NALM6 (cell line): ENCODE measurements around a stretch of chr12.

DNA sequence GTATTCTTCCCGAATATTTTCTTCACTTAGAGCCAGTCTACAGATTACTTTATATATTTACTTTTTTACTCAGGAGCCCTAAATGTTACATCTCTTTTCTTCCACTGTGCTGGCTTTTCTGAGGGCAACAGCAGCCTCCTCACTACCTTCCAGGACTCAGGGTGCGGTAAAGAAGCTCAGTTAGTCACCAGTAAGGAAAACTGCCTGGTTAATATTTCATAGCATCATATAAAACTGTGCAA is 220.3 kb downstream of the SLC15A4 start:
- PRO-cap = no peak

DNA sequence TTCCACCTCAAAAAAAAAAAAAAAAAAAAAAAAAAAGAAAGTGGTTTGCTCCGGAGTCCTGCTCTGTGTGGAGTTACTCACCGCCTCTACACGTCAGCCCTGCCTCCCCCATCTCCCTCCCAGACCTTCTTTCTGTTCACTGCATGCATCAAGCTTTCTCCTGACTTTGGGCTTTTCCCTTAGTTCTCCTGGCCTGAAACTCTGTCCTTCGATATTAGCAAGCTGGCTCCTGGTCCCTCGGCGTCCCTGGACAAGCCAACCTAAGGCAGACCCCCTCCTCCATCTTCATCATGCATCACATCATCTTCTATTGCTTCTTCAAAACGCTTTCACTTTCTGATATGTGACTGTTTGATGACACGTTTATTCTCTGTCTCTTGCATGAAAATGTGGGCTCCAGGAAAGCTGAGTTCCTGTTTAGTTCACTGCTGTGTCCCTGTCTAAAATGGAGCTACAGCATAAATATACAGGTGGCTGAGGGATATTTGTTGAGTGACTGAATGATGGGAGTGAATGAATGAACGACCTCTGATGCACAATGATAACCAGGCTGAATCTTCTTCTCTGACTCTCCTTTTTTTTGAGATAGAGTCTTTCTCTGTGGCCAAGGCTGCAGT is 40.5 kb downstream of the SLC15A4 start:
- PRO-cap = no peak

GRCh38 chr12:128797134-128797817 is 26.5 kb downstream of the SLC15A4 start:
- PRO-cap = no peak

GRCh38 chr12:128830410-128831078 is 6.8 kb upstream of the SLC15A4 start:
- PRO-cap = unidirectional peak, minus-strand start at chr12:128830700

DNA sequence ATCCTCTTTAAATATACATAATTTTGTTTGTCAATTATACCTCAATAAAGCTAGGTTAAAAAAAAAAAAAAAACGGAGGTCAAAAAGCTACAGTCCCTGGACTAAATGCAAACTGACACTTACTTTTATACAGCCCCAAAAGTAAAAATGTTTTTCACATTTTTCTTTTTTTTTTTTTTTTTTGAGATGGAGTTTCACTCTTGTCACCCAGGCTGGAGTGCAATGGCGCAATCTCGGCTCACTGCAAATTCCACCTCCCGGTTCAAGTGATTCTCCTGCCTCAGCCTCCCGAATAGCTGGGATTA is 29.3 kb downstream of the TMEM132D start:
- PRO-cap = no peak

- PRO-cap = no peak
These were observed 75.7 kb upstream of the FZD10 start for GRCh38 chr12:130086480-130087050.

DNA sequence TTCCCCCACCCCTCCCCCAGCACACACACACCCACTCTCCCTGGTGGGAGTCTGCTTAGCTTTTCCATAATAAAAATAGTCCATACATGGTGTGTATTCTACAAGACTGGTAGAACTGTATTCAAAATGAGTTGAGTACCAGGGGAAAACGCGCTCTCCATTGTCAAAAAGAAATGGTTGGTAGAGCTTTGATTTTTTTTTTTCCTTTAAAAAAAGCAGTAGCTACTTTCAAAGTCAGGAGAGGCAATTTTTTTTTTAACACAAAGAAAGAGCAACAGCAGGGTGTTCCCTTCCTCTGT is 63.3 kb downstream of the FZD10 start:
- PRO-cap = no peak

- PRO-cap = no peak
These were observed 154.0 kb downstream of the PIWIL1 start for GRCh38 chr12:130491575-130492232.

- PRO-cap = no peak
These were observed 83.3 kb downstream of the RIMBP2 start for GRCh38 chr12:130632780-130633156.

DNA sequence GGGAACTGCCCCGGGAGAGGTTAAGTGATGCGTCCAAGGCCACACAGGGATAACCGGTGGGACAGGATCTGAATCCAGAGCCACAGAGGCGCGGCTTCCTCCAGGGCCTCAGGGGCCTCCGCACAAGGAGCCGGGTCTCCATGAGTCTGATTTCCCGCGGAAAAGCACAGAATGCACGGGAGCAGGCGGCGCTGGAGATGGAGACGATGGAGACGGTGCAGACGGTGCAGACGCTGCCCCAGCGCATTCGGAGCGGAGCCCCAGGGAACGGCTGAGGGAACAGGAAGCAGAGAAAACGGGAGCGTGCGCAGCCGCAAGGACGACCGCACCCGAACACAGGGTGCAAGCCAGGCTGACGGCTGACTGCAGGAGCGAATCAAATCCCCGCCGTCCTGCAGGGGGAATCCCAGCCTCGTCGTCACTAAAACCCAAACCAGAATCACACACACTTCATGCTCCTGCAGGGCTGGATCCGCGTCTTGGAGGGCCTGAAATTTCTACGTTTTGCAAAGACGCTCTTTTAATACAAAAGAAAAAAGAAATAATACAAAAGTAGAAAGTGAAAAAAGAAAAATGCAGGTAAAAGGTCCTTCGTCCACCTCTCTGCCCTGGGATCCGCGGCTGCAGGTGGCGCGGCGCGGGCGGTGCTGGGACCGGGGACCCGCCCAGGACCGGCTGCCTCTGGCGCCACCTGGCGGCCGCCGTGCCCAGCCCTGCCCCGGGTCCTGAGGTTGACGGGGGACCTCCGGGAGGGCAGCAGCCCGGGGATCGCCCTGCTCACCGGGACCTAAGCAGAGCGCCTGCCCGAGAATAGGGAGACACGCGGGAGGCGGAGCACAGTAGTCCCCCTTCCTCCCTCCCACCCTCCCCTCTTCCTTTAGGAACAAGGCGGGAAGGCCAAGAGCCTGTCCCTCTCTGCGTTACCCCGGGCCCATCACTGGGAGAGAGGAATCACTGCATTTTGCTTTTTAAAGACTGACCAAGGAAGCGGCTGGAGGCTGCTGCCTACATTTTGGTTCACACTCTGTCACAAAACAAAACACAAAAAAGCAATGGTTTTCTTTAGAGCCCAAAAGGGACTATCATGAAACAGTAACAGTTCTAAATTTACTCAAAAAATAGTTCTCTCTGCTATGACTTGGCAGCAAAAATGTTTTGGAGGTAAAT is 20.2 kb downstream of the STX2 start:
- PRO-cap = no peak

- PRO-cap = no peak
These were observed 6.4 kb downstream of the RAN start for GRCh38 chr12:130877989-130878877.

DNA sequence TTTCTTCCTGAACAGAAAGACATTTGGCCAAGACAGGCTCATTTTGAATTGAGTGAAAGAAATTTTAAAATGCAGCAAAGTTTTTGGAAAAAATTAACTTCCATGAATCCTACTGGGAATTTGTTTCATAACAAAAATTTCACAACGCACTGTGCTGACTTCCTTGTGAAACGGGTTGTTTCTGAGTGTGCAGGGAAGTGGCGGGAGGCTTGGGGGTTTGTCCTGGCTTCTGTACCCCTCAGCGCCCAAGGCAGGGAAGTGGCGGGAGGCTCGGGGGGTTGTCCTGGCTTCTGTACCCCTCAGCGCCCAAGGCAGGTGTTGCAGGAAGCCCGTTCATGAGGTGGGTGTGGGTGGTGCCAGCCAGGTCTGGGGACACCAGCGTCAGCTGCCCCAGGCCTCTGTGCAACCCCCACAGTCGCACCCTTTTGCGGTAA is 25.0 kb downstream of the ADGRD1 start:
- PRO-cap = no peak

- PRO-cap = no peak
These were observed 36.3 kb downstream of the ADGRD1 start for GRCh38 chr12:130989978-130990482.

GRCh38 chr12:131050086-131050470 is 96.4 kb downstream of the ADGRD1 start:
- PRO-cap = no peak

GRCh38 chr12:131129314-131129665 is 175.6 kb downstream of the ADGRD1 start:
- PRO-cap = no peak

DNA sequence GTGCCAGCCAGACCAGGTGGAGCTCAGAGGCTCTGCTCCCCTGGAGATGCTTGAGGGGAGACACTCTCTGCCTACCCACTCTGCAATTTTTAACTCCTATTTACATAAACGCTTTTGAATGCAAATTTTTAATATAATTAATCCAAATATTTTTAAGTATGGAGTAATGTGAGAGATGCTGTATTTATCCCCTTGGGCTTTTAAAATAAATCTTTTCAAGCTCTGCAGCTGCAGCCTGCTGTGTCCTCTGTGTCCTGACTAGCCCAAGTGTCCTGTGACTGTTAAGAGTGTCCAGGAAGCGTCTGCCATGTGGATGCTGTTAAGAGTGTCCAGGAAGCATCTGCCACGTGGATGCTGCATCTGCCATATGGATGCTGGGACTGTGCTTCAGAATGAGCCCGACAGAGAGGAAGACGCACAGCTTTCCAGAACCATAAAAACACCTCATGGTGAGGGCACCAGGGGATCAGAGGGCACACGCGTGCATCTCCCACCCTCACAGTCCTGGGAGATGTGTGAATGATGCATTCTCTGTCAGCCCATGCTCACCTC is 307.2 kb downstream of the ADGRD1 start:
- PRO-cap = no peak

GRCh38 chr12:131264512-131265066 is 310.9 kb downstream of the ADGRD1 start:
- PRO-cap = no peak

- PRO-cap = bidirectional peak, plus-strand start at chr12:131711095, minus-strand start at chr12:131710841
These were observed 418 bp upstream of the SFSWAP start for GRCh38 chr12:131710406-131710937.

- PRO-cap = no peak
These were observed 22.9 kb downstream of the SFSWAP start for GRCh38 chr12:131733476-131734515.

DNA sequence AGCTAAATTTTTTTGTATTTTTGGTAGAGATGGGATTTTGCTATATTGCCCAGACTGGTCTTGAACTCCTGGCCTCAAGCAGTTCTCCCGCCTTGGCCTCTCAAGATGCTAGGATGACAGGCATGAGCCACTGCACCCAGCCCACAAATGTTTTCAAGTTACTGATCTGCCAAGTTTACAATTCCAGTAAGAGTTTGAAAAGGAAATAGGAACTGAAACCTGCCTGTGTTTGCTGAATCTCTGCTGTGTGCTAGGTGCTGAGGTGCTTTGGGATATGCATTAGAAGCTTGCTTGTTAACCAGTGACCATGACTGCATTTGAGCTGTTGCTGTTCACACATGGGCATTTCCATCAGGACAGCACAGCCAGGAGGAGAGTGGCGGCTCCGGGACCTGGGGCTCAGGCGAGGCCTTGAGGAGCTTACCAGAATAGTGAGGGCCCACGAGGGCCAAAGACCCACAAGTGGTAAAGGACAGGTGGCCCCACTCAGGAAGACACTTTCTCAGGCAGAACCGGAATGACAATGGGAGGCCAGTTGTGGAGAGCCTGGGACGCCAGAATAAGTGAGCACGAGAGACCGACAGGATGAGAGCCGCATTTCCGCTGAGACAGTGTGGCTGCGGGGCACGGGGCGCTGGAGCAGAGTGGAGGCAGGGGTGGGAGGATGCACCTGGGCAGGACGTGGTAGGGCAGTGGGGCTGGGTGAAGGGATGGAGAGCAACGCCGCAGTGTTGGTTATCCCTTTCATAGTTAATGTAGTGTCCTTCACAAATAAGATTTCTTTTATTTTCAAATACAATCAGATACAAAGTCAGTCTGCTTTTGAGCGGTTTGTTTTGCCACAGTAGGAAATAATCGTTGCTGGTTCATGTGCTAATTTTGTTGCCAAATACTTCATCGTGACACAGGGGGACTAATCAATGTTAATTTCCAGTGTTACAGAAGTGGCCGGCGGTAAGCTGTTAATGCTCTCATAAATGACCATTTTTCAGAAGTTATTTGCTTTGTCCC is 54.4 kb upstream of the MMP17 start:
- PRO-cap = bidirectional peak, plus-strand start at position 692 of the sequence, minus-strand start at position 525 of the sequence